T47D (cell line): Measurements from ENCODE around the genes CCDC159, ELAVL3, ZNF69 and ZNF564.

DNA sequence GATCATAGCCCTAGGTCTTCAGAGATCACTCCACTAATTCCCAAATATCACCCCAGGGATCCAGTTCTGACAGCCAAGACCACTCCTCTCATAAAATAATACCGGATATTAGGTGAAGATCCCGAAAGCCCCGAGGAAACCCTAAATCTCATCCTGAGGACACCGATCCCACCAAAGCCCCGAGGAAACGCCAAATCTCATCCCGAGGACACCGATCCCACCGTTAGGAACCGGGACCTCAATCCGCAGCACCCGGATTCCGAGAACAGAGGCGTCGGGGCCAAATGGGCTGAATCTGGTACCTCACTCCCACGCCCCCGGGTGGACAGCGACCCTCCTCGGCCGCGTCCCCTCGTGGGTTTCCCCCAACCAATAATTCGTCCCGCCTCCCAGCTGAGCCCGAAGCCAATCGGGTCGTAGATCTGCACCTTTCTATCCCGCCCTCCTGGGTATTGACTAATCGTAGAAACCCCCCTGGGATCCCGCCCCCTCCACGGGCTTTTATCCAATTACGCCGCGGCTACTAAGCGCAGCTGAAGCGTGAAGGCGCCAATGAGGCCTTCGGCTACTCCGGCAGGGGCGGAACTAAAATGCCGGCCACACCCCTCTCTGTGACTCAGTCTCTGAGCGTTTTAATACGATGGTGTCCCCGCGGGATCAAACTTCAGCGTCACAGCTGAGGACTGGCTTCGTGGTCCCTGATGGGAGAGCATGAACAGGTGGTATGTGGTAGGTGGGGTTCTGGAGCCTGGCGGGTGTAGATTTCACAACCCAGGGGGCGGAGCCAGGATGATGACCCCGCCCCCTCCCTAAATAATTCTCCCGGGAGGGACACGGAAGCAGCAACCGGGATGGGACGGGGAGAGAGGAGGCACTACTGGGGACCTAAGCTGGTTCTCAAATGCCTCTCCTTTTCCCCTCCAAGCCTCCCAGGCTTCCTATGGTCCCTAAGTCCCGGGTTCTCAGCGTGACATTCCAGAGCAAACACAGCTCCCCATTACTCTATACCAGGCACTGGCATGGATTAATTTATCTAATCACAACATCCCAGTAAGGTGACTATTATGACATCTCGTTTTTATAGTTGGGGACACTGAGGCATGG, at the start of gene CCDC159:
Gene CCDC159, plus strand, starts transcription at position 614 of the 1,104 bp plus-strand sequence.
- RRBS = 3% methylated on average over 3 of the region's 57 CpGs

GRCh38 chr19:11356536-11356997, 1.3 kb downstream of the PLPPR2 start:
- RRBS = no CpG with 5 or more reads among the region's 11 CpGs

GRCh38 chr19:11376851-11377851, 2.7 kb downstream of the SWSAP1 start:
- RRBS = no CpG with 5 or more reads among the region's 8 CpGs

GRCh38 chr19:11379381-11379909, 4.7 kb downstream of the EPOR start:
- RRBS = no CpG with 5 or more reads among the region's 14 CpGs

GRCh38 chr19:11380659-11381543, 3.2 kb downstream of the EPOR start:
- RRBS = under 1% methylated on average over 4 of the region's 54 CpGs

- RRBS = 1% methylated on average over 12 of the region's 57 CpGs
Measured at GRCh38 chr19:11381544-11382337, 2.4 kb downstream of the EPOR start.

GRCh38 chr19:11480530-11481432, at the start of gene ELAVL3:
TSS of gene ELAVL3 (minus strand) at chr19:11481046.
- RRBS = 96% methylated on average over 49 of the region's 94 CpGs

DNA sequence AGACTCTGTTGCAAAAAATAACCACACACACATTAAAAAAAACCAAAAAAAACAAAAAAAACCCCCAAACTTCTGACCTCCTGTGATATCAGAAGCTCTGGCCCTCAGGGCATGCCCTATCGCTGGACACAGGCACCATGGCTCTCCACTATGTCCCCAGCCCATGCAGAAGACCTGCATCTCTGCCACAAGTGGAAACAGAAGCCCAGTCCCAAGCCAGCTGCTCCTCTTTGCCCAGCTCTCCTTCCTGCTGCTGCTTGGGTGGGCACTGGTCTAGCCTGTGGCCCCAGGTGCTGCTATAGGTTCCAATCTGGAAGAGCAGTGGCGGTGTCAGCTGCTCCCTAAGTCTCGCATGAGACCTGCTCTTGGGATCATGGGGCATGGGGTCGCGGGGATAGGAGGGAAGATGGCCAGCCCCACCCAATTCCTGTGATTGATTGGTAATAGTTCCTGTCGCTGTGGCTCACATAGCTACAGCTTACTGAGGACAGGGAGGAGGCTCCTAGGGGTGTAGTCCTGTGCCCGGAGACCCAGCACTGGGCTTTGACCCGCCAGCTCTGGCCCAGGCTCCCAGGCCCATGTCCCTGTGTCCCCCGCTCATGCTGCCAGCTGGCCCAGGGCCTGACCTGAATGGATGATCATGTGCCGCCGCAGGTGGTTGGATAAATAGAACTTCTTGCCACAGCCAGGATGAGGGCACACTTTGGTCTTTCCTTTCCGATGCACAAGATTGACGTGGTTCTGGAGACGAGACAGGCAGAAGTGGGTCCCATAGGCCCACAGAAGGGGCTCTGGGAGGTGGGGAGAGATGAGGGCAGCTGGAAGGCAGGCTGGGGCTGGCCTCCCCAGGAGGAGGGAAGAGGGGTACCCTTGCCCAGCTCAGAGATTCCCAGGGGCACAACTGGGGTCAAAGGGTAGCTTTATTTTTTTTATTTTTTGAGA, 4.5 kb upstream of the ELAVL3 start:
- RRBS = no CpG with 5 or more reads among the region's 14 CpGs

DNA sequence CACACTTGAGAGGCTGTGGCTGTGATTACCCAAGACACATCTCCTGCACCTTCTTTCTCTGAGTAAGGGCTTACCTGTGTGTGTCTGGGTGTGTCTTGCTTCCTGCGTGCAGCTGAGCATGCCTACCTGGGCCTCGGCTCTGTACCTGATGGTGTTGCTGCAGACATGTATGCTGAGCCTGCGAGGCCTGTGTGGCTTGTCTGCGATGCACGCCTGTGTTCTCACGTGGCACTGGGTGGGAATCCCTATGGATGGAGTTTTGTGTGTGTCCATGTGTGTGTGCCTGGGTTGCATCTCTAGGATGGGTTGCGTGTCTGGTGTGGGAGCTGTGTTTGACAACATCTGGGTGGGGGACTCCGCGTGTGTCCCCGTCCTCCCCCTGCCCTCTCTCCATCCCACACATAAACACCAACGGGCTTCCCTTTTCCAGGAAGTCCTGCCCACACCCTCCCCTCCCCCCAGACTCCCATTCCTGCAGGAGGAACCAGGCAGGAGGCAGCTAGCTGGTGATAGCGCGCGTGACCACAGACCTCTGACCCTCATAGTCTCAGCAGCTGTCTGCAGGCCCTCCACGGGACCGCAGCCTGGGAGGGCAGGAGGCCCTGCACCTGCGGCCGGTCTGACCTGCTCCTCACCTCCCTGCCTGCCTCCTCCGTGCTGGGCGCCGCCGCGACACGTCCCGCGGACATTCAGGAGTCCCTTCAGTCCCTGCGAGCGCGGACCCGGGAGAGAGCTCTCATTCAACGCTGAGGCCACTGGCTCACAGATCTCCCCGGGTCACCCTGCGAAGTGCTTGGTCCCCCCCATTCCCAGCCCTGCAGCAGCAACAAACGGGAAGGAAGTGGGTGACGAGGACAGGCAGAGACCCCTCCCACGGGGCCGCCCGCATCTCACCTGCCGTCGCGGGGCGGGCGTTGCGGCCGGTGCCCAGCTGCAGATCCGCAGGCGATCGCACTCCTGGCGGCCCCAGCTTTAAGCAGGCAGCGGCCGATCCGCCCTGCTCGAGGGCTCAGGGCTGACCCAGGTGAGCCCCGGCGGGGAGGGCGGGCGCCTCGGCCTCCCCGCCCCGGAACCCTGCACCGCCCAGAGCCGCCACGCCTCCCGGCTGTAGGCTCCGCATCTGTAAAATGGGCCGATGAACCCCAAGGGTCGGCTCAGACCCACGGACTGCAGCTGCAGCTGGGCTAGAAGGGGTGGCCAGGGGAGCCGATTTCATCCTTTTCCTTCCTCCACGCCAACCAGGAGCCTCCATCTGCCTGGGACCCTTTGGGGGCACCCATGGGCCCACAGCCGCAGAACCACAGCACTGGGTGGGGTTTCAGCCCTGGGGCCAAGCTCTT, 975 bp upstream of the ACP5 start:
- RRBS = 82% methylated on average over 20 of the region's 71 CpGs

GRCh38 chr19:11797354-11797995, 848 bp upstream of the ZNF491 start:
- RRBS = no CpG with 5 or more reads among the region's 16 CpGs

DNA sequence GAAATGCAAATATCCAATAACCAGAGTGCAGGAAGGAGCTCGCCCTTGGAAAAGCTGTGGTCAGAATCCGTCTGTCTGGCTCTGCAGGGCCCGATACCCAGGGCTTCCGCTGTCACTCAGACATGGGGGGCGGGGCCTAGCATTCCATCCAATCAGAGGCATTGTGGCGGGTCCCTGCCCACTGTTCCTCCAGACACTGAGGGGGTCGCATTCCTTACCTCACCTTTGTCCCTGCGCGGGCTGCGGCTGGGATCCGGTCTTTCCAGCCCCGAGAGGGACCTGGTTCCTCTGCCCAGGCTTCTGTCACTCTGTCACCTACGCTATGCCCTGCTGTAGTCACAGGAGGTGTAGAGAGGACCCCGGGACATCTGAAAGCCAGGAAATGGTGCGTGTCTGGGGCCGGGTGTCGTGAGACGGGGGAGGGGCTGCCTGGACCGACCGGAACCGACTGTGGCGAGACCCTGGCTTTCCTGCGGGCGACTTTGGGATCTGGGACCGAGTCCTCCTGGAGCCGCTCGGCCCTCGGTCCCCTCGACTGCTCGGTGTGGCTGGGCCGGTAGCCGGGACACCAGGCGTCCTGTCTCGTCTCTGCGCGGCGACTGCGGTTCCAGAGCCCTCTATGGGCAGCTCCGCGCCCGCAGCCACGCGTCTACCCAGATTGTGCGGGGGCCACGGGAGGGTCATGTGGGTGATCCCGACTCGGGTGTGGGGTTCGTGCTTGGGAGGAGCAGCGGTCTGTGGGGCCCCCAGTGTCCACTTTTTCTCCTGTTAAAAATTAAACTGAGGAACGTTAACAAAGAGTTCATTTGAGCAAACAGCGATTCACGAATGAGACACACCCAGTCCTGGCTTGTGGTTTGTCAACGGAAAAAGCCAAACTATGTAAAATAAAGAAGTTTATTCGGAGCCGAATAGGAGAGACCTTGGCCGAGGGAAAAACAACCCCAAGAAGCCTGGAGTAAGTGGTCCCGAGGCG, at the start of gene ZNF69:
Gene ZNF69, plus strand, starts transcription at position 181 of the 976 bp plus-strand sequence.
- RRBS = under 1% methylated on average over 10 of the region's 58 CpGs

- RRBS = no CpG with 5 or more reads among the region's 9 CpGs
Measured at GRCh38 chr19:11890793-11891501, 3.4 kb downstream of the ZNF69 start.

- RRBS = no CpG with 5 or more reads among the region's 13 CpGs
Measured at GRCh38 chr19:11894719-11895699, 7.4 kb downstream of the ZNF69 start.

GRCh38 chr19:12145323-12146104, 5.4 kb upstream of the ZNF20 start:
- RRBS = no CpG with 5 or more reads among the region's 14 CpGs

- RRBS = no CpG with 5 or more reads among the region's 4 CpGs
Measured at GRCh38 chr19:12185380-12186000, 22.6 kb downstream of the ZNF136 start.

DNA sequence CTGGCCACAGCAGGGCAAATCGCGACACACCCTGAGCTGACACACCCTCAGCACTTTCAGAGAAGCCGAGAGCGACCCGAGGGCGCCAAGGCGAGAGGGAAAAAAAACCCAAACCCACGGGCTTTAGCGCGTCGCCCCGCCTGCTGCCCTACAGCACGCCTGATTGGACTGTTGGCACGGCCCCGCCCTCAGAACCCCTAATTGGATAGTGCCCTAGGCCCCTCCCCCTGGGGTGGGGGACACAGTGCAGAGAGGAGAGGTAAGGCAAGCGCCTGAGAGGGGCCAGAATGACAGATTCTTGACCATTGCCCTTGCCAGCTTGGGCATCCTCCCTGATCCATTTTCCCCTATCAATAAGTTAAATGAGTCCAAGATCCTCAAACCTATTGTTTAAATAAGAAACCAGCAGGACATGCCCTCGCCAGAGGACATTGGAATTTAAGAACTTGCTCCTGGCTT, 28.3 kb downstream of the ZNF44 start:
- RRBS = no CpG with 5 or more reads among the region's 17 CpGs

DNA sequence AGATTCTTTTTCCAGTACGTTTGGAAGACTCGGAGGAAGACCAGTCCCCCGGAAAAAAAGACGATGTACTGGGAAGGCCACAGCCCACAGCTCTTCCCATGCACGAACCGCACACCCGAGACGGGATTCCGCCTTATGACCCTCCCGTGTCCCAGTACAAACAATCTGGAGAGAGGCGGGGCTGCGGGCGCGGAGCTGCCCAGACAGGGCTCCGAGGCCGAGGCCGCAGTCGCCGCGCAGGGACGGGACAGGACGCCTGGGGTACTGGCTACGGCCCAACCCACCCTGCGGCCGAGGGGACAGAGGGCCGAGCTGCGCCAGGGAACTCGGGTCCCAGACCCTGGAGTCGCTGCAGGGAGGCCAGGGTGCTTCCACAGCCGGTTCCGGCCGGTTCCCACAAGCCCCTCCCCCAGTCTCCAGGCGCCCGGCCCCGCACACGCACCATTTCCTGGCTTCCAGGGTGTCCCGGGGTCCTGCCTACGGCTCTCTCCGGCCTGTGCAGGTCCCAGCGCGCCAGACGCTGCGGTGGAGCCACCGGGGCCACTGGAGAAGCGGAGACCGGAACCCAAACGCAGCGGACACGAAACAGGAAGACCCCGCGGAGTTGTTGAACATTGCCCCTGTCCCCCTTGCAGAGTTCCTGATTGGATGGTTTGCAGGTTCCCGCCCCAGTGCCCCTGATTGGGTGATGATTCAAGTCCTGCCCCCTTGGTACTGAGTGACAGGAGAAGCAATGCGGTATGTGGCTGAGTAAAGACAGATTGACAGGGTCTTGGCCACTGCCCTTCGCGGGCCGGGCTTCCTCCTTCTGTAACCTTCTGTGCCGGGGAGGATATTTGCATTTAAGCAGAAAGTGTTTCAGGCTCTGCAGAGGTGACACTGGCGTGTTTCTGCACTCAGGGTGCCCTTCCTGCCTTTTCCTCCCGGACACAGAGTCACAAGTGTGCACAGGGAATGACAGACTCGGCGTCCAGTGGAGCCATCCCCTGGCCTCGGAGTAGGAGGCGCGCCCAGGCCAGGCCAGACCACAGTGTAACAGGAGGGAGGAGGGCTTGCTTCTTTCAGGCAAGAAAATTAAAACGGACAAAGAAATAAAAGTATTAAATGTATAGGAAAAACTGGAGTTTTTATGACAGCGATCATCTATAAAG, at the start of gene ZNF564:
Gene ZNF564, minus strand, starts transcription at position 595 of the 1,151 bp plus-strand sequence.
- RRBS = 2% methylated on average over 11 of the region's 66 CpGs

DNA sequence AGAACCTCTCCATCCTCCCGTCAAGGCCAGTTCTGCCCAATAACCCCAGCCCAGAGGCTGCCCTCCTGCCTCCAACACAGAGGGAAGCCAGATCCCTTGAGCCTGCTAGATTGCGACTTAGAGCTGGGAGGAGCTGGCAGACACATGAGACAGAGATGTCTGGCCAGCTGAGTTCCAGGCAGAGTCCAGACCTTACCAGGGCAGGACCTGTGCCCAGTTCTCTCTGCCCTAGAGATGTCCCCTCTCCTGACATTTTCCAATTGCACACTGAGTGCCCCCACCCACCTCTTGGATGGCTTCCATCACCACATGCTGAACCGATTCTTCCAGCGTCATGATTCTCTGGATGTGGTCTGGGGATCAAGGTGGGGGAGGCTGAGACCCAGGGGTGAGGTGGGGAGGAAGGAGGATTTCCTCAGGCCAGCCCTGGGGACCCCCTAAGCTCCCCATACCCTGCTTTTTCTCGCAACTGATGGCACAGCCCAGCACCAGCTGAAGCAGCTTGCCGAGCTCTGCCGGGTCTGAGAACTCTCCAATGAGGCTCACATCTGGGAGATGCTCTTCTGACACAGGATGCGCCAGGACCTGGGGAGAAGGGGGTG, 2.9 kb downstream of the HOOK2 start:
- RRBS = no CpG with 5 or more reads among the region's 8 CpGs

DNA sequence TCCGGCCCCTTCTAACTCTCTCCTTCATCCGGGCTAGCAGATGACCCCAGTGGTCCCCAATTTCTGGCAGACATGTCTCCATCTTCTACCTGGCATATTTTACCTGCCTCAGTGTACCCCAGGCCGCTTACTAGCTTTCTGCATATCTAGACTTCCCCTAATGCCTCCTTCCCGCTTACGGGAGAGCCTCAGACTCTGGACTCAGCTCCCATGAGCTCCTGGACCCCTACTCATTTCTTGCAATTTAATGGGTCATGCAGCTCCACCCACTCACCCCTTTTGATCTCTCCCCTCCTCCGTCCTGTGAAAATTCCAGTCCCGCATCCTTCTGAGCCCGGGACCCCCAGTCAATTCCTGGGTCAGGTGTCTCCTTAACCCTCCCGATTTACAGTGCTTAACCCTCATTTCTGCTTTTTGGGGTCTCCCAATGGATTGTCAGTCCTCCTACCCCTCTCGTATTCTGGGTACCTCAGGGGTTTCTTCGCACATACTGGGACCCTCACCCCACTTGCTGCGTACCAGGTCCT, 585 bp upstream of the JUNB start:
- RRBS = no CpG with 5 or more reads among the region's 12 CpGs

DNA sequence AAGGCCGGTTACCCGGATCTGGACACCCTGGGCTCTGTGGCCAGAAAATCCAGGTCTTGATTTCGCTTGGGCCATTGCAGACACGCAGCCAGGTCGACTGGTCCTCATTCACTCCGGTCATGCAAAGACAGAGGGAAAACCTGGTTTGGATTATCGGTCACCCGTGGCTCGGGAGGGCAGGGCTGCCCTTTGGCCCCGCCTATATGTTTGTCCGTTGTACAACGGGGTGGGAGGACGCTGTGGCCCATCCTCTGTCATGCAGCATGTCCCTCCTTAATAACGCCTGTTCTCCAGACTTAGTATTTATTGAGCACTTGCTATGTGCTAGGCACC, 1.9 kb upstream of the RTBDN start:
- RRBS = 1% methylated on average over 4 of the region's 14 CpGs